BJ (cell line): ENCODE measurements around a stretch of chr15.

DNA sequence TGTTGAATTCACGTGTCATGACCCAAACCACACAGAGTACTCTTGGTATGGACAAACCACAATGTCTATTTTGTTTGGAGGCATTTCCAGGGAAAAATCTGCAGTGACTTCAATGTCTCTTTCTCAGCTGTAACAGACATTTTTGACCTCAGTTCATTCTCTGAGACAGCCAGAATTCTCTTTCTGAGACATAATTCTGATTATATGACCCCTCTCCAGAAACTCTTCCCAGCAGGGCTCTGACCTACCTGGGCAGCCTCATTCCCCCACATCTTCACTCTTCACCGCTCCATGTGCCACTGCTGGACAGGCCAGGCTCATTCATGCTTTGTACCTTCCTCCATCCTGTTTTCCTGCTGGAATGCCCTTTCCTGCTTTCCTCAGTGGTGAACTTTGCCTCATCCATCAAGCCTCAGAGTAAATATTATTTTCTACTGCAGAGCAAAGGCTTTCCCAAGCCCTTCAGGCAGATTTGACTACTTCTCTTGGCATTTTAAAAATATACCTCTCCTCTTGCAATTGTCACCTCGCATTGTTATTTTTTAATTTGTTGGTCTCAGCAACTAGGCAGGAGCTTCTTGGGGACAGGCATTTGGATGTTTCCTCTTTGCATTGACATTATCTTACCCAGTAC, 4.9 kb upstream of the ANXA2 start:
- CAGE, long polyA plus RNA: no peak
- RRBS: no CpG with 5 or more reads among the region's 3 CpGs

DNA sequence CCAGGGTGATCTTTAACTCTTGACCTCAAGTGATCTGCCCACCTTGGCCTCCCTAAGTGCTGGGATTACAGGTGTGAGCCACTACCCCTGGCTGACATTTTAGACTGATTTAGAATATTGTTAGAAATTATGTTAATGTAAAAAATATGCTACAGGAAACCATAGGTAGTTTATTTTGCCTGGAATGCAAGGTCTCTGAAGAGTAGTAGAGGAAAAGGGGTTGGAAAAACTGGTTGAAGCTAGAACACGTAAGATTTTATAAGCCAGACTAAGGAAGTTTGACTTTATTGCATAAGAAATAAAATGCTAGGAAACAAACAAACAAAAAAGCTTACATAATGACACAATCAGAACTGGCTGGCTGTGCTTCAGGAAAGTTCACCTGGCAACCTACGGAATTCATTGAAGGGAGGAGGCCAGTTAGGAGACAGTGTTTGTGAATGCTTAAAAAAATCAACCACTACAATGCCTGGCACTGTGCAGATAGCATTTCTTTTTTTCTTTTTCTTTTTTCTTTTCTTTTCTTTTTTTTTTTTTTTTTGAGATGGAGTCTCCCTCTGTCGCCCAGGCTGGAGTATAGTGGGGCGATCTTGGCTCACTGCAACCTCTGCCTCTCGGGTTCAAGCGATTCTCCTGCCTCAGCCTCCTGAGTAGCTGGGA, 1.9 kb upstream of the ICE2 start:
- CAGE, long polyA plus RNA: no peak
- RRBS: no CpG with 5 or more reads among the region's 6 CpGs

GRCh38 chr15:60563547-60563995, 84.6 kb upstream of the ICE2 start:
- CAGE, long polyA plus RNA: no peak
- RRBS: no CpG with 5 or more reads among the region's 3 CpGs

DNA sequence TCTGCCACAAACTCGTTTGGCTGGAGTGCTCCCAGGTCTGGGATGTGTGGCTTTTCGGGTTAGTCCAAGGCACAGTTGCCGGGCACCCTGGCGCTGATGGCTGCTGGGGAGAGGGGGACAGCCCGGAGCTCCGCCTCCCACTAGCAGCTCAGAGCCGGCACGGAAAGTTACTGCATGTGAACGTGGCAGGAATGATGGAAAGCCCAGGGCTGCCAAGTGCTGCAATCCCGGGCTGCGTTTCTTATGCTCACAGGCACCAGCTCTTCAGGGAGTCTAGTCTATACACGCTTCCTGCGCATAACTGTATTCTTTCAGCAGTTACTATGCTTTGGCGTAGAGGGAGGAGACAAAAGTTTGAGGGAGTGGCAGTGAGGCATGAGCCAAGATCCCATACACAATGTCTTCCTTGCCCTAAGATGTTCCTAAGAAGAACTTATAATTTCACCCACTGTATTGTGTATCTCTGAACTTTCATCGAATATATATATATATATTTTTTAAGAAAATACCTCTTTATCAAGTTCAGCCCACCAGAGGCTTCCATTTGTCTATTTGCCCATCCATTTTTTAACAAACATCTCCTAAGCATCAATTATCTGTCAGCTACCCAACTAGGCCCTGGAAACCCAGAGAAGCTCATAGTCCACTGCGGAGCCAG, 141.9 kb upstream of the ICE2 start:
- CAGE, long polyA plus RNA: no peak
- RRBS: 61% methylated on average over 7 of the region's 16 CpGs

GRCh38 chr15:60656491-60656961, 177.6 kb upstream of the ICE2 start:
- CAGE, long polyA plus RNA: no peak
- RRBS: no CpG with 5 or more reads among the region's 3 CpGs

GRCh38 chr15:60740696-60741508, 262.0 kb upstream of the ICE2 start:
- CAGE, long polyA plus RNA: no peak
- RRBS: no CpG with 5 or more reads among the region's 5 CpGs

DNA sequence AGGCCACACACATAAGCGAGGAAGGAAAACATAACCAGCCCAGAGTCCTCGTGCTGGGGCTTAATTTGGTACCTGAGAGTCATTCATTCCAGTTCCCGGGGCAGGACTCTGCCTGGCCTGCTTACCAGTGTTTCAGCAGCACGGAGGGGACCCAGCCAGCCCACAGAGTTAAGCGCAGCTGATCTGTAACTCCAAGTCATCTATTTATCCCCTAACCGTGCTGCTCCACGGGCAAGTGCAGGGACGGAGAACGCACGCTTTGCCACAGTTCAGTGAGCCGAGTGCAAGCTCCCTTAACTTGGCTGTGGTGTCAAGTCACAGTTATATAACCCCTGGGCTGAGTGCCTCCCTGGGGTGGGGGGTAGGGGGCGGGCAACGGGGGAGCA, 302.4 kb upstream of the ICE2 start:
- CAGE, long polyA plus RNA: no peak
- RRBS: no CpG with 5 or more reads among the region's 13 CpGs

- CAGE, long polyA plus RNA: no peak
- RRBS: no CpG with 5 or more reads among the region's 6 CpGs
Observed at GRCh38 chr15:60804906-60805597, 326.1 kb upstream of the ICE2 start.

DNA sequence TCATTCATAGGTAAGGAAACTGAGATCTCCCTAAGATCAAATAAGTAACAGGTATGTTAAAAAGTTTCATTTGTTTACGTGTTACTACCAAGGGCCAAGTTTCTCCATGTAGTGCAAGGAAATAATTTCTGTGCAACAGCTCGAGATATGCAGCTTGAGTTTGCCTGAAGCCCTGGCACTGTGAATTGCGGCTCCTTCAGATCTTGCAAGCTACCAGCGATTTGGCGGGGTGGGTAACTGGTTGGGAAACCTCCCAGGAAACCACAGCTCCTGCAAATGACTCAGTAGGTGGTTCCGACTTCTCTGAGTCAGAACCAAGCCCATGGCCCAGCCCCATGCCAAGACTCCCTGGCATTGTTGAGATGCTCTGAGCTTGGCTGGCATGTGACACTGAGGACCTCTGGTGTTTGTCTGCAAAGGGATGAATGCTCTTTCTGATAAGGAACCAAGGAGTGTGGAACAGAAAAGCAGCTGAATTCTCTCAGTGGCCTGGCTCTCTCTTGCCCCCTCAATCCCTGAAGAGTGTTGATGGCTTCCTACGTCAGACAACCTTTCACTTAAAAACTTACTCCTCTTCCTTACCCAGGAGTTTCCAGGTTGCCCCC, 296.6 kb downstream of the RORA start:
- CAGE, long polyA plus RNA: no peak
- RRBS: no CpG with 5 or more reads among the region's 7 CpGs

DNA sequence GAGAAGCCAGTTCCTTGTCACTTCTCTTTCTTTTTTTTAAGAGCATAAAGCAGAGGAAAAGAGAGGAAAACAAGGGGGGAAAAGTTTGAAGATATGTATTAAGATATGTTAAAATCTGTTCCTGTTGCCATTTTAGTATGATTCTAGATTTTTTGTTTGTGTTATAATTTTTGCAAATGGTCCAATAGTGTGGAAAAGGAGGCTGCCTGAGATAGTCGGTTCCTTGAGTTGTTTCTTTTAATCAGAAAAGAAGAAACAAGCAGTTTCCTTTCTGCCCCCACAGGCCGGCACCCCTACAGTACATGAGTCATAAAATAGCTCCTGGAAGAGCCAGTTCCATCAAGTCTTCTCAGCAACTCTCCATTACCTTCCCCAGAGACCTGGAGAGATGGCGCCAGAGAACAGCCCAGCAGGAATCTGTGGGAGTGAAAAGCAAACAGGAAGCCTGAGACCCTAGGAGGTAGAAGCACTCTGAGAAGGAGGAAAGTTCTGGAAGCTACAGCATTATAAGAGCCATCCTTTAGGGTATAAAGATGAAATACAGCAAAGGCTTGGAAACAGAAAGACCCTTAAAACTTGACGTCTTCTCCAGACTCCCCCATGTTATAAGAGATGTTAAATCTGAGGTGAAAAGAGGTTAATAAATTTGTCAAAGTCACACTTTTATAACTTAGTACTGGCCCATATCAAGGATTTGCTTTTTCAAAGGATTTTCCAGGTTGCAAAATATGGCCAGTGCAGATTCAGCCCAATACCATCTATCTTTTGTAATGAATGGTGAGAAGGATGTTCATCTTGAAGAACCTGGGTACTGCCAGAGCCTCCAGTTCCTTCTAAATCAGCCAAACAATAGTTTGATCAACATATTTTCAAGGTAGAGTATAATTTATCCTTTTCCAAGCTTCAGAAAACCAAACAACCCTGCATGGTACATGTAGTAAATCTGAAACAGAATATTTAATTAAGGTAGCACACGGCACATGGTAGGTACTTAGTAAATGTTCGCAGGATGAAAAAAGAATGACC, 72.7 kb downstream of the RORA start:
- CAGE, long polyA plus RNA: no peak
- RRBS: no CpG with 5 or more reads among the region's 6 CpGs

GRCh38 chr15:61170191-61170961, 58.7 kb downstream of the RORA start:
- CAGE, long polyA plus RNA: no peak
- RRBS: no CpG with 5 or more reads among the region's 10 CpGs

DNA sequence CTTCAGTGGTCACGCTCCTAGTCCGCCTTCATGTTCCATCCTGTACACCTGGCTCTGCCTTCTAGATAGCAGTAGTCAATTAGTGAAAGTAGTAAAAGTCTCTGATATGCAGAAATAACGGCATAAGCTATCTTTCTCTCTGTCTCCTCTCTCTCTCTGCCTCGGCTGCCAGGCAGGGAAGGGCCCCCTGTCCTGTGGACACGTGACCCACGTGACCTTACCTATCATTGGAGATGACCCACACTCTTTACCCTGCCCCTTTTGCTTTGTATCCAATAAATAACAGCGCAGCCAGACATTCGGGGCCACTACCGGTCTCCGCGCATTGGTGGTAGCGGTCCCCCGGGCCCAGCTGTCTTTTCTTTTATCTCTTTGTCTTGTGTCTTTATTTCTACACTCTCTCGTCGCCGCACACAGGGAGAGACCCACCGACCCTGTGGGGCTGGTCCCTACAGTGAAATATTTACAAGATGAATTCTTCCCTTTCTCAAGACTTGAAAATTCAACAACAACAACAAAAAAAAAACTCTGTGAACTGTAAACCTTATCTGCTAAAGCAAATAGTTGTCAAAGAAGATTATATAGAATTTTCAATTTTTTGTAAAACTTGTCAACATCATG, 3.4 kb downstream of the VPS13C start:
- CAGE, long polyA plus RNA: no peak
- RRBS: no CpG with 5 or more reads among the region's 17 CpGs

GRCh38 chr15:62060944-62061344, 697 bp upstream of the VPS13C start:
- CAGE, long polyA plus RNA: no peak
- RRBS: no CpG with 5 or more reads among the region's 13 CpGs

DNA sequence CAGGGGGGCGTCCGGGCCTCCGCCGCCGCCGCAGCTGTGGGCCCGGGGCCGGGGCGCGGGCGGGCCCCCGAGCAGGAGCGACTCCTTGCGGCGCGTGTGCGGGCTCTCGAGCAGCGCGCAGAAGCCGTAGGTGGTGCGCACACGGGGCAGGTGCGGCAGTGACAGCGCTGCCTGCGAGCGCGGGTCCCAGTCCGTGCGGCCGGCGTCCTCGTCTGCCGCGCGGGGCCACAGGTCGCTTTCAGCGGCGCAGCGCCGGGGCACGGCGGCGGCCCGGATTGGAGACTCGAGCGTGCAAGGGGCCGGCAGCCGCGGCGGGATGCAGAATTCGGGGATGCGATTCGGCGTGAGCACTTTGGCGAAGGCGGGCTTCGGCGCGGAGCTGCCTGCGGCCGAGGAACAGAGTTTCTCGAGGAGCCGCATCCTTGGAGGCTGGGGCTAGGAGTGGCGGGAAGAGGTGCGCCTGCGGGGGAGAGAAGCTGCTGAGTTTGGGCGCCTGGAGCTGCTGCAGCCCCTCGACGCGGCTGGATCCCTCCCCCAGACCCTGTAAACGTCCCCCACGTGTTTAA, 437 bp downstream of the C2CD4B start:
- CAGE, long polyA plus RNA: no peak
- RRBS: 3% methylated on average over 11 of the region's 73 CpGs

DNA sequence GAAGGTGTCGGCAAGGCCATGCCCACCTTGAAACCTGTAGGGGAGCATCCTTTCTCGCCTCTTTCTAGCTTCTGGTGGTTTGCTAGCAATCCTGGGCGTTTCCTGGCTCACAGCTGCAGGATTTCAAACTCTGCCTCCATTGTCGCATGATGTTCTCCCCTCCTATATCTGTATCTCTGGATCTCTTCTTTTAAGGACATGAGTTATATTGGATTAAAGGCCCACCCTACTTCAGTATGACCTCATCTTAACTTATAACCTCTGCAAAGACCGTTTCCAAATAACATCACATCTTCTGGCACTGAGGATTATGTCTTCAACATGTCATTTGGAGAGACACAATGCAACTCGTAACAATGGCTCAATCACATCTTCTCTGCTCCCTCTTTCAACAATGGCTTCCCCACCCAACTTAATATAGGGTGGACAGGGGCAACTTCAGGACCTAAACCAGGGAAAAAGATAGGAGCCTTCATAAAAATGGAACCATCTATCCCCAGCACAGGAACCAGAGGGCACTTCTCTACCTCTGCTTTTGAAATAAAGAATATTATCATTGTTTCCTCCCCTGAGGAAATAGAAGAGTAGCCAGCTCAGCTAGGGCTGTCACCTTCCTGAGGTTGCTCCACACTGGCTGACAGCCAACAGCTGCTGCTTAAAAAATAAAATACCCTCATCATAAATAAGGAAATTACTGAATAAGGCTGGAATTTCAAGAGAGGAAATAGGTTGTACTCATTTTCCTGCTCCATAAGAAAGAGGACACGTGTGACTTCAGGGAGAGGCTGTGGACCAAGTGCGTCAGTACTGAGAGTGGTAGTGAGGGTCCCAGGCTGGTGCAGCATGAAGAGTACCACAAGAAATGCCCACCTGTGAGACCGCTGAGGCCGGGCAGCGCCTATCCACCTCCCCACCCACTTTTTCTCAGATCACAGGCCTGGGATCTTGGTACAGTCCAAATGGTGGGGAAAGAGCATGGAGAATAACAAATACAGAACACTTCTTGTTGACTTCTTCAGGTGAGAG, 7.9 kb upstream of the C2CD4B start:
- CAGE, long polyA plus RNA: no peak
- RRBS: no CpG with 5 or more reads among the region's 11 CpGs

DNA sequence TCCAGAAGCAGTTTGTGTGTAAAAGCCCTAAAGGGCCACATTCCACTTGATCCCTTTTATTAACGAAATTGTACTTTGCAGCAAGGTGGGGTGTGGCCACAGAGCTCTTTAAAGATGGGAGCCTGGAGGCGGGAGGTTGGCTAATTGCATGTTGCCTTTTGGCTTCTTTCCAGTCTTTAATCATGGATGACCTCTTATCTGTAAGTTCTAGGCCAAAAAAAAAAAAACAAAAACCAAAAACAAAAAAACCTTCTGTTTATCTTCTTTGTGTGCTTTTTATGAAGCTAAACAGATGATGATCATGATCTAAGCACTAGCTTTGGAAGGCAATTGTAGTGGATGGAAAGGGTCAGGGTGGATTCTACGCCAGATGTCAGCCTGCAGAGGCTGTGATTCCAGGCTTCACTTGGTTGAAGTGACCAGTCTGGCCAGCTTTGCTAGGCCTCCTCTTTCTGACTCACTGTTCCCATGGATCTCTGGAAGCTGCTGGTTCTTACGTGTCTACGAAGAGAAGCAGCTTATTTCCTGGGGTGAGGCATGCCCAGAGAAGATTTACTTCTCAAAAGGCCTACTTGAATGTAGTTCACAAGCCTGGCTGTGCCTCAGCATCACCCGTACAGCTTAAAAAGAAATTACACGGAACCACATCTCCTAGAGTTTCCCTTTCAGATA, 105.5 kb downstream of the TLN2 start:
- CAGE, long polyA plus RNA: no peak
- RRBS: no CpG with 5 or more reads among the region's 7 CpGs

DNA sequence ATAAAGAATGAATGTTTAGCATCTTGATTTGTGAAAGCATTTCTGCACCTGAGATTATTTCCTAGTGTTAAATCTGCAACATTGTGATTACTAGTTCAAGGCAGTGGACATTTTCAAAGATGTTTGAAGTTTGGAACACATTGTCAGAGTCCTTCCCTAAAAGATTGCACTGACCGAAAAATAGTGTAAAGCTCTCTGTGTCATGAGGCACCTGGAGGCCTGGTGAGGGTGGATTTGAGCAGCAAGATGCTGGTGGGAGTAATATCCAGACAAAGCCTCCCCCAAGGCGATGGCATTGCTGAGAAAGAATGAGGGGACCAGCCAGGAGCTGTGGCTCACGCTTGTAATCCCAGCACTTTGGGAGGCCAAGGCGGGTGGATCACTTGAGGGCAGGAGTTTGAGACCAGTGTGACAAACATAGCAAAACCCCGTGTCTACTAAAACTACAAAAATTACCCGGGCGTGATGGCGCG, 176.9 kb downstream of the TLN2 start:
- CAGE, long polyA plus RNA: no peak
- RRBS: no CpG with 5 or more reads among the region's 9 CpGs

DNA sequence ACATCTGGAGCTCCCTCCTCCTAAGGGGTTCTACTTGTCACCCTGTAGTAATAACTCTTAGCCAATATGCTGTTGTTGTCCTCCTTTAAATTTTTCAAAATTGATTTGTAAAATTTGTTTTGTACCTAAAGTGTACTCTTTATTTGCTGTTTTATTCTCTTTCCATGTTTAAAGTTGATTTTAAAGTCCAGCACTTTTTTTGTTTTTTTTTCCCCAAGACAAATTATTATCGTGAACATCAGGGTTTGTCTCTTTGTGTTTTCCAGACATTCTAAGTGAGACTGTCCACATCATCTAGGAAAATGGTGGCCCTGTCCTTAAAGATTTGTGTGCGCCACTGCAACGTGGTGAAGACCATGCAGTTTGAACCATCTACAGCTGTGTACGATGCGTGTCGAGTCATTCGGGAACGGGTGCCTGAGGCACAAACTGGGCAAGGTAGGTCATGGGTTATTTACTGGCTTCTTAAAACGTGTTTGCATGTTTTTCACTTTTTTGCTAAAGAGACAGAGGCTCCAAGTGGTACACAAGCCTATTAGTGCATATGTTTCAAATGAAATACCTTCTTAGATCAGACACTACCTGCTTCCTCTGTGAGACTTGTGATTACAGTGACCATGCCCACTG, 256.8 kb downstream of the TLN2 start:
- CAGE, long polyA plus RNA: no peak
- RRBS: no CpG with 5 or more reads among the region's 9 CpGs

GRCh38 chr15:62701950-62702200, 311.5 kb downstream of the TLN2 start:
- CAGE, long polyA plus RNA: no peak
- RRBS: no CpG with 5 or more reads among the region's 6 CpGs

DNA sequence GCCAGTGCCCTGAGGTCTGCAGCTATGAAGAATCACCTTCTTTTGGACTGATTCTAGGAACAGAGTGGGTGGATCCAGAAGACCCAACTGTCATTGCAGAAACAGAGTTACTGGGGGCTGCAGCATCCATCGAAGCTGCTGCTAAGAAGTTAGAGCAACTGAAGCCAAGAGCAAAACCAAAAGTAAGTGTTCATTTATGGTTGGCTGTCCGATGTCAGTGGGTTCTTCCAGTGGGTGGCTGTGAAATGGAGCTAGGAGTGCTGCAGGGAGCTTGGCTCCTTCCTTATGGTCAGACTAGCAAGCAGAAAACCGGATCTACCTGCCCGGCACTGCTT, 222.2 kb upstream of the TPM1 start:
- CAGE, long polyA plus RNA: no peak
- RRBS: no CpG with 5 or more reads among the region's 4 CpGs